ENCODE data around the gene FGR.

- PRO-cap, 2 experiments = no peak in any of the 2 experiments
Measured at GRCh38 chr1:27027069-27027386, 14.4 kb upstream of the TENT5B start.

GRCh38 chr1:27132435-27133123 is 22.3 kb downstream of the SLC9A1 start:
- PRO-cap, 2 experiments = no peak in any of the 2 experiments

DNA sequence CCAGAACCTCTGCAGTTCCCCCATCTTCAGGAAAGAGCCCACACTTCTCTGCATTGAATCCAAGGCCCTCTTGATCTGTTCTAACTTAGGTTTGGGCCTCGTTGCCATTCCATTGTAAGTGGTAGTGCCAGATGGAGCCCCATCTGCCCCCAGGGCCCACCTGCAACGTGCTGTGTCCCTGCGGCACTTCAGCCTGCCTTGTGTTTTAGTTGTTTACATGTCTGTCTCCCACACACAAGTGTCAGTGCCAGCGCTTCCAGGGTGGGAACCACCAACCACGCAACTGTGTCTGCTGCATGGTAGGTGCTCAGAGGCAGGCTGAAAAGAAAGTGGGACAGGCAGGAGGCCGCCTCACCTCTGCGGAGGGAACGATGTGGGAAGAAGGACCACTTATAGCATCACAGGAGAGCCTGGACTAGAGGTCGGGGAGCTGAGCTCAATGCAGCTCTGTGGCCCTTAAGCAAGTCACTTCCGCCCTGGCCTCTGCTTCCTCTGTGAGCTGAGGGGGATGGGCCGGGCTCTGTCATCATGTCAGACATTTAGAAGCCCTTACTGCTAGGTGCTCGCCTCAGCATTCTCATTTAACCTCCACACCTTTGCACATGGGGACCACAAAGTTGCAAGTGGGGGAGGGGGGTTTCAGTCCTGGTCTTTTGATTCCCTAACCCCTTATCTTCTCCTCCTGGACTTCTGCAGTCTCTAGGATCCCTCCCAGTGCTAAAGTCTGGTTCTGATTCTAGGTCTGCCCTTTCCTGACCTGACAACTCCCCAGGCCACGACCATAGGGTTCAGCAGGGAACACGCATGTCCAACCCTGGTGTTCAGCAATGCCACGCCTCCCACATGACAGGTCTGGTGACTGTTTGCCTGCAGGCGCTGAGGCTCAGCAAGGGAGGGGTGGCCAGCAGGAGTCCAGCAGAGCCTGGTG is 17.8 kb downstream of the SLC9A1 start:
- PRO-cap, 2 experiments = no peak in any of the 2 experiments

DNA sequence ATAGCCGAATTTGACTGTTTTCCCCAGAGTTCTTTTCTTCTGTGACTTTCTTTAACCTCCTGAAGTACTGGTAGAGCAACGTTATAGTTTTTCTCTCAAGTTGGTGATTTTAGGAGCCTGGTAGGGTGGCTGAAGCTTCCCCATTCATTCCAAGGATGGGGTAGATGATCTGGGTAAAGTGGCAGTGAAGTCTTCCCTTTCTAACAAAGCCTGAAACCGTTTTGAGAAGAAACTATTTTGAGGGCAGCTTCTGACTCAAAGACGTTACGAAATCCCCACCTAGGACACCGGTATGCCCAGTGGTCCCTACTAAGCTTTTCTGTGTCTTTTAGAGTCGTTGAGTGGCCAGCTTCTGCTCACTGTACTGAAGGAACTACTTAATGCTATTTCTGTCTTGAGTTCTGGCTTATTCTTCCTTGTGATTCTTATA is 1.3 kb downstream of the WDTC1 start:
- PRO-cap, 2 experiments = no peak in any of the 2 experiments

DNA sequence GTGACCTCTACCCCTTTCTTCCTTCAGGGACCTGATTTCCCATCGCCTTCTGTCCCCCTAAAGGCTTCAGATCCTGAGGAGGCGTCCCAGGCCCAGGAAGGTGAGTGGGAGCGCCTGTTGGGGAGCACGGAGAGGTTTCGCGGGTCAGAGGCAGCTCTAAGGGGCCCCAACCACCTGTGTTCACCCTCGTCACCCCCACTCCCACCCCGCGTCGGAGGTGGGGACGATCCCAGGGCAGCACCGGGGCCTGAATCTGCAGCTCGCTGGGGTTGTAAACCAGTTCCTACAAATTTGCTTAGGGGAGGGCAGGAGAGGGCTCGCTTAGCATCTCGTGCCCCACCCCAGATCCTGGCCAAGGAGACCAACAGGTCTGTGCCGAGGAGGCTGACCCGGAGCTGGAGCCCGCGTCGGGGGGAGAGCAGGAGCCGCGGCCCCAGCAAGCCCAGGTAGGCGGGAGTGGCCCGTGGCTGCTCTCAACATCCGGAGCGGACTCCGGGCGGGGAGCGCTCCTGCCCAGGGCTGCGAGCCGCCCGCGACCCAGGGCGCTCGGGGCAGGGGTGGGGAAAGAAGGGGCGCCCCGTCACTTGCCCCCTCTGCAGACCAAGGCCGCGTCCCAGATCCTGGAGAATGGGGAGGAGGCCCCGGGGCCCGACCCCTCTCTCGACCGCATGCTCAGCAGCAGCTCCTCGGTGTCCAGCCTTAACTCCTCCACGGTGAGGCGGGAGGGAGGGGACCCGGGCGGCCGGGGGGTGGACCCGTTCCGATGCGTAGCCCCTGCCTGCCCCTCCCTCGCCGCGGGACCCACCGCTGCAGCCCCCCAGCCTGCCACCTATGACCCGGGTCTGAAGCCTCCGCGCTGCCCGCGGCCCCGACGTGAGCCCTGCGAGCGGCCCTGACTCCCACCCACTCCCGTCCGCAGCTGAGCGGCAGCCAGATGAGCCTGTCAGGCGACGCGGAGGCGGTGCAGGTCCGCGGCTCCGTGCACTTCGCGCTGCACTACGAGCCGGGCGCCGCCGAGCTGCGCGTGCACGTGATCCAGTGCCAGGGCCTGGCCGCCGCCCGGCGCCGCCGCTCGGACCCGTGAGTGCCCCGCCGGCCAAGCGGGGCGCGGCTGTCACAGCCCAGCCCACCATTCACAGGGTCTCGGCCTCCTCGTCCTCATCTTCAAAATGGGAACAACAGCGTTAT is 7.6 kb downstream of the SYTL1 start:
- PRO-cap, 2 experiments = no peak in any of the 2 experiments

GRCh38 chr1:27407354-27408480 is 15.3 kb downstream of the GPR3 start:
- PRO-cap, 2 experiments = no peak in any of the 2 experiments

DNA sequence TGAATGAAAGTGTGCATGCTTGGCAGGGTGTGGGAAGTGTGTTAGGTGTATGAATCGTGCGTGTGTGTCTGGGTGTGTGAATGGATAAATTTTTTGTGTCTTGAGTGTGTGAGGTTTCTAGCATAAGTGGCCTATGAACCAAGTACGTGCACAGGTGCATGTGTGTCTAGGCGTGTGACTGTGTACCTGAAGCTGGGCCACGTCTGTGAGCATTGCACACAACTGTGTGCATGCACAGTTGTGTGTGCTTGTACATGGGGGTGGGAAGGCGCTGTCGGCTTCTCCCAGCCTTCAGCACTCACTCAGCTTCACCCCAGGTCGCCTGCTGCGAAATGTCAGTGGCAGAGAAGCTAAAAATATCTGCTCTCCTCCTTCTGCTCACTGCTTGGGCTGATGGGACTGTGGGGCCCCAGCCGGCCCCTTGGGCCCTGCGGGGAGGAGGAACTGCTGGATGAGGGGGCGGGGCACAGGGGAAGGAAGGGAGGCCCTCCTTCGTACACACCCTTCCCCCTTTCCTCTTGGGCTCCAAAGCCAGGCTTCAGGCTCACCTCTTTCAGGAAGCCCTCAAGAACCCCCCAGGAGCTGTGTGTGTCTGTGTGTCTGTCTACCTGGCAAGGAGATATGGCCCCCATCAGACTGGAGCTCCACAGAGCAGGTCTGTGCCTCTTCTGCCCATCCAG is 35.4 kb upstream of the WASF2 start:
- PRO-cap, 2 experiments = no peak in any of the 2 experiments

GRCh38 chr1:27571353-27572166 is 32.4 kb downstream of the AHDC1 start:
- PRO-cap, 2 experiments = no peak in any of the 2 experiments

- PRO-cap, 2 experiments = no peak in any of the 2 experiments
Measured at GRCh38 chr1:27609162-27610118, 5.5 kb upstream of the AHDC1 start.

DNA sequence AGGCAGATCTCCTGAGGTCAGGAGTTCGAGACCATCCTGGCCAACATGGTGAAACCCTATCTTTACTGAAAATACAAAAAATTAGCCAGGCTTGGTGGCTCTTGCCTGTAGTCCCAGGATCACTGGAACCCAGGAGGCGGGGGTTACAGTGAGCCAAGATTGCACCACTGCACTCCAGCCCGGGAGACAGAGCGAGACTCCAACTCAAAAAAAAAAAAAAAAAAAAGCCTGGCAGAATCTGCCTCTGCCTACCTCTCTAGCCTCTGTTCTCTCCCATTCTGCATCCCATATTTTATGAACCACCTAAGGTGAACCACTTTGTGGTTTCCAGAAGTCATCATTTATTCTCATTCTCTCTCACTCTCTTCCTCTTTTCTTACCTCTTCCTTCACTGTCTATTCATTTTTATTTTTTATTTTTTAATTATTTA is 12.9 kb downstream of the FGR start:
- PRO-cap, 2 experiments = no peak in any of the 2 experiments

- PRO-cap, 2 experiments = no peak in any of the 2 experiments
Measured at GRCh38 chr1:27630807-27630952, 4.3 kb downstream of the FGR start.

GRCh38 chr1:27634945-27635436 is at the start of gene FGR:
Gene FGR (minus strand): TSS chr1:27635185.
- PRO-cap, 2 experiments = no peak in any of the 2 experiments

DNA sequence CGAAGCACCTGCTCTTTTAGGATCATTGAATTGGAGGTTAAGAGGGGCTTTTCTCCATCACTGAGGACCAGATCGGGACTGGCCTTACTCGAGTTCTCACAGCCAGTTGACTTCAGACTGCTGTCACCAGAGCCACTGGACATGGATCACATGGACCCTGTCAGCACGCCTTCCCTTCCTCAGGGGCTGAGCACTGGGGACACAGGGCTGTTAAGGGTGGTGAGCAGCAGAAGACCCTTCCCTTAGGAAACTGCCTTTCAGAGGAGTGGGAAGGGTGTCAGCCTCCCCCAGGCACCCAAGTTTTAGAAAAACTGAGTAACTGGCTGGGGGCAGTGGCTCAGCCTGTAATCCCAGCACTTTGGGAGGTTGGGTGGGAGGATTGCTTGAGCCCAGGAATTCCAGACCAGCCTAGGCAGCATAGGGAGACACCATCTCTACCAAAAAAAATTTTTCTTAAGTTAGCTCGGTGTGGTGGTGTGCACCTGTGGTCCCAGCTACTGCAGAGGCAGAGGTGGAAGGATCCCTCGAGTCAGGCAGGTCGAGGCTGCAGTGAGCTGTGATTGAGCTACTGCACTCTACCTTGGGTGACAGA is 548 bp upstream of the FGR start:
- PRO-cap, 2 experiments = no peak in any of the 2 experiments

DNA sequence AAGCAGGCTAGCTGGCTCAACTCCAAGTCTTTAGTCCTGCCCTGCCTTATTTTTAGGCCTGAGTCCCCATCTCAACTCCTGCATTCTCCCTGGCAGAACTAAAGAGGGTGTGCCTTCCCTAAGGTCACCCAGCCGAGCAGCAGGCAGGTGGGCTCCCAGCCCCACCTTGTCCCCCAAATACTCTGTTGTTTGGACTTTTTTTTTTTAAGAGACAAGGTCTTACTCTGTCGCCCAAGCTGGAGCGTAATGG is 13.7 kb upstream of the FGR start:
- PRO-cap, 2 experiments = no peak in any of the 2 experiments

GRCh38 chr1:28172292-28173120 is 4.0 kb downstream of the PTAFR start:
- PRO-cap, 2 experiments = no peak in any of the 2 experiments

GRCh38 chr1:28193455-28194333 is 17.2 kb upstream of the PTAFR start:
- PRO-cap, 2 experiments = no peak in any of the 2 experiments

DNA sequence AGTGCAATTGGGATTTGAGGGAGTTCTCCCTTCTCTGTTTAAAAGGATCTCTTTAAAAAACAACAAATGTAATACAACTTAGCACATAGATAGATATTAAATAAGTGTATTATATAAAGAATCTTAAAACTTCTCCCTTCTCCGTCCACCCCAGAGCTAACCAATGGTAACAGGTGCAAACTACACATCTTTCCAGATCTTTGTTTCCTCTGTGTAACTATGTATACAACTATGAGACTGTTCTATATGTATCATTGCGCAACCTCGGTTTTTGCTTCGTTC is 10.3 kb downstream of the ATP5IF1 start:
- PRO-cap, 2 experiments = no peak in any of the 2 experiments

GRCh38 chr1:28247698-28248163 is 11.6 kb upstream of the SESN2 start:
- PRO-cap, 2 experiments = no peak in any of the 2 experiments

- PRO-cap, 2 experiments = peak in 1 of 2 experiments; most common minus-strand start chr1:28249109 (in 1)
Measured at GRCh38 chr1:28248868-28249322, 10.4 kb upstream of the SESN2 start.

DNA sequence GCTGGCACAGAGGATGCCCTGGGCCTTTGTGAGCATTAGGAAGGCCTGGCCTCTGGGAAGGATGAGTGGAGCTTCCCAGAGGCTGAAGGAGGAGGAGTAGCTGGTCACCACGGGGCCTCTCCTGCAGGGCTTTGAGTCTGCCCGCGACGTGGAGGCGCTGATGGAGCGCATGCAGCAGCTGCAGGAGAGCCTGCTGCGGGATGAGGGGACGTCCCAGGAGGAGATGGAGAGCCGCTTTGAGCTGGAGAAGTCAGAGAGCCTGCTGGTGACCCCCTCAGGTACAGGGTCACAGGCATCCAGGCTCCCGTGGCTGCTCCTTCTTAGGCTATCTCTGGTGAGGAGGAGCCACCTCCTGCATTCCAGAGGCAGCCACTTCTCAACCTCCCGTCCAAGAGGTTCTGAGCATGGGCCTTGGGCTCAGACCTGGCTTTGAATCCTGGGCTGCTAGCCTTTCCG is 13.9 kb downstream of the SESN2 start:
- PRO-cap, 2 experiments = no peak in any of the 2 experiments